Smooth muscle cell (in vitro differentiated cells): Measurements from ENCODE around the gene STX2.

- RAMPAGE, long total RNA, result no peak
Measured at GRCh38 chr12:124592439-124593147, 25.2 kb upstream of the NCOR2 start.

DNA sequence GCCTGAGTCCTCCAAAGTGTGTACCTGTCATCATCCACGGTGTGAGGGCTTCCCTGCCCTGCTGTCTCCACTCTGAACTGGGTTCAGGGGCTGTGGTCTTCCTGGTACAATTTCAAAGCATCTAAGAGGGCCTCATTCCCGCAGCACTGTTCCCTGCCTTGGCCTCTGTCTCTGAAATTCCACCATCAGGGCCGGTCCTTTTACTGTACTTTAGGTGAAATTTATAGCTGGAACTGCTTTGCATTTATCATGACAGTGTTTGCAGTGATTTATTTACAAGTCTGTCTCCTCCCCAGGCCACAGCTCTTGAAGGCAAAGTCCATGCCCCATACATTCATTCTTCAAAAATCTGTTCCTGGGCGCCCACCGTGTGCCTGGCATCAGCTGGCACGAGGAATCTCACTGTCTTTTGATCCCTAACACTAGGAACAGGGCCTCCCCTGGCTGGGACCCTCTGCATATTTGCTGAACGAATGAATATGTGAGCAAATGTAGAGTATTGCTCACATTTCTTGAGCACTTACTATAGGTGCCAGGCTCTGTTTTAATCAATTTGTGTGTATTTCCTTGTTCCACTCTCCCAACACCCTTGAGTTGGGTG, 37.0 kb upstream of the NCOR2 start:
- RAMPAGE, long total RNA, result no peak

GRCh38 chr12:124680859-124681080, 113.4 kb upstream of the NCOR2 start:
- RAMPAGE, long total RNA, result no peak

DNA sequence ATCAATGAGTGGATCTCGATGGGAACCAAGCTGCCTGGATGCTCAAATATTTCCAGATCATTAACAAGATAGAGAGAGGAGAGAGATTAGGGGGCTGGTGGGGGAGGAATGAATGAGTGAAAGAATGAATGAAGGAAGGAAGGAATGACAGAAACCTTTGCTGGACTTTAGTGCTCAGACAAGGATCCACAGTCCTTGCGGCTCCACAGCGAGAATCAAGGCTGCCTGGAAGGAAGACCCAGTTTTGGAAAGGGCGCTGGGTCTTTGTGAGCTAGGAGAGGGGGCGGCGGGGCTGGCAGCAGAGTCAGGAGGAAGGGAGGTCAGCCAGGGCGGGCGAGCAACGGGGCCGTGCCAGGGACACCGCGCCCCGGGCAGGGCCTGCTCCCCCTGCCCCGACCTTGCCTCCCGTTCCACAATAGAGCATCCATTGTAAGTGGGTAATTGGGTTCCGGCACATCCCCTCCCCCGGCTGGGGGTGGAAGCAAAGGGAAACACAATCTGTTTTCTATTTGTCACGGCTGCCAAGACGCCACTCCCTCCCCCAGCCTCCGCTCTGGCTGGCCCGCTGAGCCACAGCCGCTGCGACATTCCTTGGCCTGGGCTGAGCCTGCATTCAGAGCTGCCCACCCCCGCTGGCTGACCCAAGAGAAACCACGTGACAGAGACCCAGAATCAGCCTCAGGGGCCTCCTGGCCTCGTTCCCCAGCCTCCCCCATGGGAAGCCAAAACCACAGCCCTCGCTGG, 117.9 kb downstream of the SCARB1 start:
- RAMPAGE, long total RNA, result no peak

DNA sequence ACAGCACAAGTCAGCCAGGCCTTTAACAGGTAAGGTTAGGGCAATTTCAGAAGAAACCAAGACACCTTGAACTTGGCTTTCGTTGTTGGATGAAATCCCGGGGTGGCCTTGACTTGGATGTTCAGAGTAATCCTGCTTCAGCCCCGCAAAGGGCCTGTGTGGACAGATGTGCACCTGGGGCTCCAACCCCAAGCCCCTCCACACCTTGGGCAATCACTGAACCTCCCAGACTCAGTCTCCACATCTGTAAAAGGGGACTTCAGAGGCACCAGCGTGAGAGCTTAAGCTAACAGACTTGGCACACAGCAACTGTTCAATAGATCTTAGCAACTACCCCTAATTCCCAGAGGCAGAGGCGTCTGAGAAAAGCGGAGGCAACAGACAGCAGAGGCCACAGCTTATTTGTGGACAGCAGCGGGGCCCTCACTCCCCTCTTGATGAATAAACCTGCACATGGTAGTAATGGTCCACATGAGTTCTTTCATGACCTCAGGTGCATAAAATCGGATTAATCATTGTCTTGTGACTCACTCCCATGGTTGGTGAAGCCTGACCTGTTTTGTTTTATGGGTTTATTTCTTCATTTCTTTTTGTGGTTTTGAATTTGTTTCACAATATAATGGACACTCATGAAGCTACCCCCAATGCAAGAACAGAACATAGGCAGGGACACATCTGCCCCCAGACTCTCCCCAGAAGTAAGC, 116.4 kb downstream of the SCARB1 start:
- RAMPAGE, long total RNA, result no peak

DNA sequence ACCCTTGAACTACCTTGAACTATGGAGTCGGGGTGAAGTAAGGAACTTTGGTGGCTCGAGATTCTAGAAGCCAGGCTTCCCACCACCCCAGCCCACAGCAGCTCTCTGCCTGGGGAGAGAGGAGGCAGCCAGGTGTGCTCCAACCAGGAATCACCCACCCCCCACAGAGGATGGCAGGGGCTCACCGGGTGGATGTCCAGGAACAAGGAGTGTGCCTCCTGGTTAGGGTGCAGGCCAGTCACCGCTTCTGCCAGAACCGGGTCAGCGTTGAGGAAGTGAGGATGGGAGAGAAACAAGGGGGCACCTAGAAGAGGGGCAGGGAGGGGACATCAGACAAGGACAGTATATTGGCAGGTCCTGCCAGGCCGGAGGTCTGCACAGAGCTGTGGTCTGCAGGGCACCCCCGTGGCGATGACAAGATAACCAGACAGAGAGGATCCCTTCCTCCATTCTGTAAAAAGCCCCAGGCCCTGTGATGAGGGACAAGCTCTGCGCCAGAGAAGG, 63.7 kb downstream of the SCARB1 start:
- RAMPAGE, long total RNA, result no peak

DNA sequence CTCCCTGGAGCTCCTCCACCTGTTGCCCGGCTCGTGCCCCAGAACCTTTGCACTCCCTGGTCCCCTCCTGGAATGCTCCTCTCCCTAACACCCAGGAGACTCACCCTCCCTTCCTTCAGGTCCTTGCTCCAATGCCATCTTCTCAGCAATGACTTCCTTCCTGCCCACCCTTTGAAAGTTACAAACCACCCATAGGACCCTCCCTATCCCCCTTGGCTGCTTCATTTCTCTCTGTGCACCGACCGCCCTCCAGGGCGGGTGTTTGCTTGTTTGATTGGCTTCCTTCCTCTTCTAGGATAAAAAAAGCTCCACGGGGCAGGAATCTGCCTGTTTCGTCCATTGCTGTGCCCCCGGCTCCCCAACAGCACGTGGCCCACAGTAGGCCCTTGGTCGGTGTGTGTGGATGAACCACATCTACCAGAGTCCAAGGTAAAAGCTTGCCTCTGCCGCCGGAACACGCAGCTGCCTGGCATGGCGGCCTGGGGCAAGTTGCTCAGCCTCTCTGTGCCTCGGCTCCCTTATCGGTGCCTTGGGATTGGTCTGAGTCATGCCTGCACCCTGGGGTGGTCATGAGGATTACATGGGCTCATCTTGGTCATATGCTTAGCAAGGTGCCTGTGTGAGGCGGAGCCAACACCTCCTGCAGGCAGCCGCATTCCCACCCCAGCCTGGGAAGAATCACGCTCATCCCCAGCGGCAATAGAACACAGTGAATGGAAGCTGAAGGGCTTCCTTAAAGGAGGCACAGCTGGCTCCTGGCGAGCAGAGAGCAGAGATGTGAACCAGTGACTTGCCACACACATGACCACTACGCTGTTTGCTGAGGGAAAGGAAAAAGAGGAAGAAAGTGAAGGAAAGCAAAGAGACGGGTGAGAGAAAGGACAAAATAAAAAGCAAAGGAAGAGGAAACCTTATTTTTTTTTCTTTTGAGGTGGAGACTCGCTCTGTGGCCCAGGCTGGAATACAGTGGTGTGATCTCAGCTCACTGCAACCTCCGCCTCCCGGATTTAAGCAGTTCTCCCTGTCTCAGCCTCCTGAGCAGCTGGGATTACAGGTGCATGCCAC, 5.4 kb upstream of the SCARB1 start:
- RAMPAGE, long total RNA, result no peak

DNA sequence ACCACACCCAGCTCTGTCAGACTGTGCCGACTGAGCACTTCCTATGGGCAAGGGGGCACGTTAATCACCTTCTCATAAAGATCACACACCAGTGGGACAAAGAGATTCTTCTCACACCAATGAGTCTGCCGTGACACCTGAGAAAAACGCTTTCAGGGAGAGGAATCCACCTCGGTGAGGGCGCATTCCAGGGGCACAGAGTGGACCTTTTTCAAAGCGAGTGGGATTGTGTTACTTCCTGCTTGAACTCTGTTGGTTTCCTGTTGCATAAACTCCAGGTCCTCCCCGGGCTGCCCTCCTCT, 17.5 kb upstream of the SCARB1 start:
- RAMPAGE, long total RNA, result no peak

GRCh38 chr12:124916251-124916678, 1.8 kb upstream of the UBC start:
- RAMPAGE, long total RNA, result no peak

- RAMPAGE, long total RNA, result no peak
Measured at GRCh38 chr12:126442372-126442571, 1256.1 kb downstream of the TMEM132B start.

DNA sequence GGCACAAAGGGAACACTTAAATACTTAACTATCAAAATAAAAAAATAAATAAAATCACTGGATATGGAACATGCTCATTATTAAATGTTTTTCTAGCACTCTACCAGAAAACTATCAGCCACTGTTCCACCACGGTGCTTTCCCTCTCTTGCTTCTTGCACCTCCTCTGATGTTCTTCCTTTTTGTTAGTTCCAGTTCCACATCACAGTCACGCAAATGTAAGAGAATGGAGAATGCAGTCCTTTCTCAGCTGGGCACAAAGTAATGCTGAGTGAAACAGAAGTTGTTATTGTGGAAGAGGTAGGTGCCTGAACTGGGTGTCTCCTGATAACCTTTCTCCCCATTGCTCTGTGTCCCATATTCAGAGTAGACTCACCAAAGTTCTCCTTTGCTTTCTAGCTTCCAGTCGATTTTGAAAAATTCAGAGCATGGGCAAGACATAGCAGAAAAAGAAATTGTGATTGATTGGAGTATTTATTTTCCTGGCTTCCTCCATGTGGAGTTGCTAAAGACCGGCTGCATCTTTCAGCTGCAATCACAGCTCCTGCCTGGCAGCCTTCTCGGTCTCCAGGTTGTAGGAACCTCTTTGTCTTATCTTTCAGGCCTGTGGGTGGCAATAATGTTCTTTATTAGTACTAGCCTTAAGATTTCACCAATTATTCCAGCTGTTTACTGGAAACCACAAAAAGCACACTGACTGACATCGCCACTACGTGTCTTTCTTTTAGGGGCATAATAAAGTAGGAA, 1116.8 kb upstream of the TMEM132C start:
- RAMPAGE, long total RNA, result no peak

- RAMPAGE, long total RNA, result no peak
Measured at GRCh38 chr12:127944270-127944501, 322.8 kb upstream of the TMEM132C start.

DNA sequence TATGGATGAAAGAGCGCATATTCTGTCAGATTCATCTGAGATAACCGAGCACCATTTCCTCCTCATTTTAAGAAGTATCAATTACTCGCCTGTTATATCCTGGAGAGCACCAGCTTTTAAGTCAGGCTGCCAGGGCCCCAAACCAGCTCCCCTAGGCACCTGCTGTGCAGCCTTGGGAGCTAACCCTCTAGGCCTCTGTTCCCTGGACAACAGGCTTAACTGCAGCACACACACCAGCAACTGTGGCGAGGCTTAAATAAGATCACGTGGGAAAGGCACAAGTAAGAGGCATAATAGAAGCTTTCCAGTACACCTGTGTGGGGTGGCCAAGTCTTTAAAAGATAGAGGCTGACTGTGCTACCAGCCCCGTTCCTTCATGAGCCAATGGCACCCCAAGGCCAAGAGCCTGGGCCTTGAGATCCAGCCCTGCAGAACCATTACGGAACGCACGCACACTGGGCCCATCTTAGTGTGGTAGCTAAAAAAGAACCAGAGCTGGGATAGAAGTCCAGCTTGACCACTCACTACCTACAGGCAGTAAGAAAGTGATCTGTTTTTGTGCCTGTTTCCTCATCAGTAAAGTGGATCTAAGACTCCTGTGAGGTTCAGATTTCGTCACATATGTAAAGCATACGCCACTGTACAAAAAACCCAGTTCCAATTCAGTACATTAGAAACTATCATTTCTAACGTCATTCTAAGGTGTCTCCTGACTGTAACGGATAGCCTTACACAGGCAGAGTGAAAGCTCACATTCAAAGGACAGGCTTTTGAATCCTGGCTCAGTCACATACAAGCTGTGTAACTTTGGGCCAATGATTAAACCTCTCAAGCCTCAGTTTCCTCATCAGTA, 3.8 kb downstream of the SLC15A4 start:
- RAMPAGE, long total RNA, result no peak

GRCh38 chr12:130086098-130086479, 76.2 kb upstream of the FZD10 start:
- RAMPAGE, long total RNA, result no peak

- RAMPAGE, long total RNA, result no peak
Measured at GRCh38 chr12:130087286-130087656, 75.0 kb upstream of the FZD10 start.

- RAMPAGE, long total RNA, result no peak
Measured at GRCh38 chr12:130104507-130104924, 57.7 kb upstream of the FZD10 start.

- RAMPAGE, long total RNA, result no peak
Measured at GRCh38 chr12:130119486-130119796, 42.8 kb upstream of the FZD10 start.

GRCh38 chr12:130281149-130281557, 56.5 kb upstream of the PIWIL1 start:
- RAMPAGE, long total RNA, result no peak

- RAMPAGE, long total RNA, result no peak
Measured at GRCh38 chr12:130713252-130713698, 2.8 kb downstream of the RIMBP2 start.

GRCh38 chr12:130838786-130839969, at the start of gene STX2:
Gene STX2, minus strand, starts transcription at chr12:130839250.
- RAMPAGE, long total RNA, result no peak